RPMI7951 (cell line): ENCODE results near the genes CBL and RNF26.

DNA sequence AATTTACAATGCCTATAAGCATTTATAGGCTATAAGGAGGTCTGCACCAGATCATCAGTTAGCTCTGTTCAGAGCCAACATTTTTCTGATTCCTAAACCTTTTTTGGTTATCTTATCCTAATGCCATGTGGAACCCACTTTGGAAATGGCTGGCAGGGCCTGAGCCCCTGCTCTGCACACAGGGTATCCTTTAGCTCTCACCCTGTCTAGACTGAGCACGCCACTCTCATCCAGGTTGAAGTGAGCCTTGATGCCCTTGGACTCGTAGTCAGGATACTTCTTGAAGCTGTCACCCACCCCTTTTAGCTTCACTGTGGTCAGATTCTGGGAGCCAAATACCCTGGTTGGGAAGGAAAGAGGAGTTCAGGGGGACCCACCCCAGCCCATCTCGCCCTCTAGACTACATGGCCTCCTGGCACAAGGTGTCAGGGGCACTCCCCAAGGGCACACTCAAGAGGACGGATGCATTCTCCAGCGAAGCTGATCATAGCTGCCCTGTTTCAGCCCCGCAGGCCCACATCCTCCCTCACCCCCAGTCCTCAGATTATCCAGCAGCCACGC is 6.1 kb downstream of the HYOU1 start:
- RAMPAGE, long total RNA, result no peak

DNA sequence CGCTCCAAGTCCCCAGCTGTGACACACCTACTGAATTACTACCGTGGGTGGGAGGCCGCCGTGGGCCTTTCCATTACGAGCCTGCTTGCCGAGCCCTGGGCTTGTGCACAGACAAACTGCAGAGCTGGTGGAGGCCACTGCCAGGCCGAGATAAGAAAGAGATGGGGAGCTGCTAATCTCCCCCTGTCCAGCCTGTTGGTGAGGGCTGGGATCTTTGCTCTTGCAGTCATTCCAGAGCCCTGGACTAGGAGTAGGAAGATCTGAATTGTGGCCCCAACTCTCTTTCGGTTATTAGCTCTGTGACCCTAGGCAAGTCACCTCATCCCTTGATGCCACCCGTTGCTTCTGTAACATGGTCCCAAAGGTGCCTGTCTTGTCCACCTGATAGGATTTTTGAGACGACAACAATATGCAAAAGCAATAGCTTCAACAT is 920 bp downstream of the HMBS start:
- RAMPAGE, long total RNA, result no peak

DNA sequence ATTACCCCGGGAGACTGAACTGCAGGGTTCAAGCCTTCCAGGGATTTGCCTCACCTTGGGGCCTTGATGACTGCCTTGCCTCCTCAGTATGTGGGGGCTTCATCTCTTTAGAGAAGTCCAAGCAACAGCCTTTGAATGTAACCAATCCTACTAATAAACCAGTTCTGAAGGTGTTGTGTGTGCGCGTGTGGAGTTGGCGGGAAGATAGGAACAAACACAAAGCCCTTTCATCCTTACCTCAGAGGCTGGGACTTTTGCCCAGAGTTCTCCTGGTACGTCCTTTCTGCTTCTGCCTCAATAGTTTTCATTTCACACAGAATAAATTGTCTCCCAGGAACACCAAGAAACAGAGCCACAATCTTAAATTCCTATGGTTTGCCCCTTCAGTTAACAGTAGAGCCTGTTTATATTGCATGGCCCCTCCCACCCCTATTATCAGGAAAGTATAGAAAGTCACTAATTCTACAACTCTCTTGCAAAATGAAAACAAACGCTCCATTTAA is 1.8 kb downstream of the H2AX start:
- RAMPAGE, long total RNA, result no peak

DNA sequence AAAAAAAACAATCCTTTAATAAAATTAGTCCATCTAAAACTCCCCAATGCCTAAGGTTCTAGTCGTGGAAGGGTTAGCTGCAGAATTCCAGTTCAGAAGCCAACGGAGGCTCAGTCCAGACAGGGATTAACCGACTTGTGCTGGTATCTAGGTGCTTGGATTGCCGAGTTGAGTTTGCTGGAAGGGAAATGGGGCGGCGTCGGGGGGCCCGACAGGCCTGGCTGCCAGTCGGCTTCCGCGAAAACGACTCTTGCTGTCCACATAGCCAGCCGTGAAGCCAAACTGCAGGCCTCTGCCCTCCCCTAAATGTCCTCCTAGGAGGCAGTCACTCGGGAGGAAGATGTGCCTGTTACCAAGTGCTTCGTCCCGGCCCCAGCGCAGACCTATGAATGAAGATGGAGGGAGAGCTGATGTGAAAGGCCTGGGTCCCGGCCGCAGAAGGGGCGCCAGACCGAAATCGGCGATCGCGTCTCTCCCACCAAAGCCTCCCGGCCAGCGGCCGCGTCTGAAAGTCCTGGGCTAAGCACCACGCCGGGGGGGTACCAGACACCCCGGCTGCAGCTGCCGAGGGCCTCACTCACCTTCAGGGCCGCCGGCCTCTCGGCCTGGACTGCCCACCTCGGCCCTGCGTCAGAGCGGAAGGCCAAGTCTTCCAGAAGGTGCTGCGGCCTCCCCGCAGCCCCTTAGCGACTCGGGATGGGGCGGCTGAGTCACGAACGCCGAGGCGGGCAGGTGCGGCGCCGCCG is 1.2 kb downstream of the H2AX start:
- RAMPAGE, long total RNA, result no peak

DNA sequence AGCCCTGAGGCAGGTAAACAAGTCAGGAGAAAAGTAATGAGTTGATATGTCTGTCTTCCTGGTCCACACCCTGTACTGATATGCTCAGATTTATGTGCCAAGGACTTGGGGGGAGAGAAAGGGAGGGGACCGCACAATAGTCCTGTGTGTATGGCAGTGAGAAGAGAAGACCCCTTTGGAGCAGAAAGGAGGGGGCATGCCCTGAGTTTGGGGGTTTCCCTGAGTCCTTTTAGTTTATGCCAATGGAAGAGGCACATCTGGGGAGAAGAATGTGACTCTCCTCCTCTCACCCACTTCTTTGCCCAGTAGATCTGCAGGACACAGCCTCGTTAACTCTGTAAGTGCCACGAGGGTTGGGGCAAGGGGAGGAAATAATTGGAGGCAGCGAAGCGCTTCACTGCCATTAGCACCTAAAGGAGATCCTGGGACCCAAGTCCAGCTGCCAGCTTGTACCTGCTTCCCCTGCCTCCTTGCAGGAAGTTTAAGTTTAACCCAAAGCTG is 391 bp downstream of the NHERF4 start:
- RAMPAGE, long total RNA, result no peak

- RAMPAGE, long total RNA, result no peak
Measured at GRCh38 chr11:119205389-119206465, at the start of gene CBL. CBL (plus strand) TSS chr11:119206339.

DNA sequence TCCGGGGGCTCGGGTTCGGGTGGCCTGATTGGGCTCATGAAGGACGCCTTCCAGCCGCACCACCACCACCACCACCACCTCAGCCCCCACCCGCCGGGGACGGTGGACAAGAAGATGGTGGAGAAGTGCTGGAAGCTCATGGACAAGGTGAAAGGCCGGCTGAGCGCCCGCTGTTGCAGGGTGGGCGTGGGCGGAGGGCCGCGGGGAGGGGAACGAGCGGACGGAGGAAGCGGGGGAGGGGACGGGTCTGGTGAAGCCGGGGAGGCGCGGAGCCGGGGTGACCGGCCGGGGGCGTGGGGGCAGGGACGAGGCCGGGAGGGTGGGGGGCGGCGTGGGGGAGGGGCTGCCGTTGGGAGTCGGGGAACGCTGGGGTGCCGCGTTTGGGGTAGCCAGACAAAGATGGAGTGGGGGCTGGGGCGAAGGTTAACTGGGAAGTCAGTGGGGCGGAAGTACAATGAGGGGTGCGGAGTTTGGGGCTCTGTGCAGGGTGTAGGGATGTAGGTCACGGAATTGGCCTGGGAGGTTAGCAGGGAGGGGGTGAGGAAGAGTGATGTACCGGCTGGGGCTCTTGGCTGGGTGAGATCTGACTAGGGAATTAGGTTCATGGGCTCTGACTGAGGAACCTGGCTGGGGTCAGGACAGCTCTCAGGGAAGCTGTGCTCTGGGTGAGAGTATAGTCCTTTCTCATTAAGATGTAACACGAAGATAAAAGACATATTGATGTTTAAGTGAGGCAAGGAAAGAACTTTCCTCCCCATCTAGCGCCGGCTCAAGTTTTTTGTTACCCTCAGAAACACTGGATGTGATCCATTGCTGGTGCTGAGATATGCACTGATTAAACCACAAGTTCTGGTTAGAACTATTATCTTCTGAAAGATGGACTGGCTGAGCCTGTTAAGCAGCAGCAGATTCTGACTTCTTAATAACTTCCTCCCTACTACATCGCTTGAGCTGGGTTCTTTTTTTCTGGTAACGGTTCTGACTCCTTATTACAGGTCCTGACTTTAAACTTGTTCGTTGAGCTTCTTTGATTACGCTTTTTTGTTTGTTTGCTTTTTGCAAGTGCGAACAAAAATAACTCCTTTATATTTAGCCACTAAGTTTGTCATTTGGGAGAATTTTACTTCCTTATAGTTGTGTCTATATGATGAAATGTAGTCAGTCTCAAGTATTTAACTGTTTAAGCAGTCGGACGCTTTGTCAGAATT is 731 bp downstream of the CBL start:
- RAMPAGE, long total RNA, result no peak

DNA sequence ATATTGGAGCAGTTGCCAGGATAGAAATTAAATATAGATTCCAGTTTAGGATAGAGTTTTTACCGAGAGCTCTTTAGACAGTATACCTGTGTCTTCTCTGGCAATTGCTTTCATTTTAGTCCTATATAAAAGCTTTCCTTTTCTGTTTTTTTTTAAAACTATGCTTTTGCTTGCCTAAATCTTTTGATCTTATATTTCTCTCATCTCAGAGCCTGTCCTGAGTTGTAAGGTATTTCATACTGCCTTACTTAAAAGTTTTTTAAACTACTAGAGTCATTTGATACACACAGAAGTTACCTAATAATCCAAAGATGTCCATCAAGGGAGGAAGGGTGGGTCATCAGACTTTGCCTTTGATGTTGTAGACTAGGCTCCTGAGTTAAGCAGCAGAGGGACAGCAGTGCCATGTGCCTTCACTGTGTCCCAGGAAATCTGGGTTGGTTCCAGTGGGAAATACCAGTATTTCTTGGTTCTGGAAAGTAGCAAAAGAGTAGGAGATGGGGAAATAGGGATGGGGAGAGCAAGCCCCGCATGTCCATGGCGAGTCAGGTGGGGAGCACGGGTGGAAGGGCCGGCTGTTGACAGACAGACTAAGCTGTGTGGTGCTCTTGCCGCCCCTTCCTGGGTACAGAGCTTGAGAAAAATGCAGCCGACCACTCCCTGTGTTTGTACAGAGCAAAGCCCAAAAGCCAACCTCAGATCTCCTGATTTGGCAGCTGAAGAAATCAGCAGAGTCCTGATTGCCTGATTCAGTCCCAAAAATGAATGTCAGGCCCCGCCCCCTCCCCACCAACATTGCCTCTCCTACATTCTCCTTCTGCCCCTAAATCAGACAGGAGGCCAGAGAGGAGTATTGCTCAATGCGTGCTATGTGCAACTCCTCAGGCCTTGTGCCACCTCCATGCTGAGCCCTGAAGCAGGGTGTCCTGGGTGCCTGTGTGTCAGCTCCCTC is 11.0 kb downstream of the MCAM start:
- RAMPAGE, long total RNA, result no peak

GRCh38 chr11:119306566-119307298 is 10.2 kb downstream of the MCAM start:
- RAMPAGE, long total RNA, result no peak

DNA sequence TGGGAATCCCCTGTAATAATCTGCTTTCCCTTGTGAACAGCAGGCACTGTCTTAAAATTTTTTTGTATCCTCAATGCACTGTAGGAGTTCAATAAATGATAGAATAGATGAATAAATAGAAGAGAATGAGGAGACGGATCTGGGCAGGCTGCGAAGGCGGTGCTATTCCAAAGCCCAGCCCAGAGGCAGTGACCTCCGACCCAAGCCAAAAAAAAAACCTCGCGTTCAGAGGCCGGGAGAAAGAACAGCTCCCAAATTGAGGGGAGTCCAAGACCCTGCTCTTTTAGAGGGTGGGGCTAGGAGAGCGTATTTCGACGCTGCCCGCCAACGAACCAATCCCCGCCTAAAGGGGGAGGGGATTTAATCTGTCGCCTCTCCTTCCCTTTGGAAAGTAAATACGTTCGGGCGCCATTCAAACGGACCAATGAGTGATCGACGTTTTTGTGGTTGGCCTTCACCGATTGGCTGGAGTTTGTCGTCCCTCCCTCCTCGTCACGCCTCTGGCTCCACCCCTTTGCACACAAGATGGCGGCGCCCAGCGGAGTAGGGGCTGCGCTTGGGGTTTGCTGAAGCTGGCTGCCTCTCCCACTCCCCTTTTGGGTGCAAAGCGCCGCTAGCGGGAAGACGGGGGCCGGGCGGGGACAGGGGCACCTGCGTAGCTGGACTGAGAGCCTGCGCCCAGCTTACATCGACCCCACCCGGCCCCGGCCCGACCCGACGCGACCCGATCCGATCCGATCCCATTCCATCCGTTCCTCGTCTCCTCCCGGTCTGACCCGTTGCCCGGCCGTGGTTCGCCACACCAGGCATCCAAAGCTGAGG is at the start of gene RNF26:
TSS of gene RNF26 (plus strand) at position 519 of the 822 bp plus-strand sequence.
- RAMPAGE, long total RNA, result no peak

DNA sequence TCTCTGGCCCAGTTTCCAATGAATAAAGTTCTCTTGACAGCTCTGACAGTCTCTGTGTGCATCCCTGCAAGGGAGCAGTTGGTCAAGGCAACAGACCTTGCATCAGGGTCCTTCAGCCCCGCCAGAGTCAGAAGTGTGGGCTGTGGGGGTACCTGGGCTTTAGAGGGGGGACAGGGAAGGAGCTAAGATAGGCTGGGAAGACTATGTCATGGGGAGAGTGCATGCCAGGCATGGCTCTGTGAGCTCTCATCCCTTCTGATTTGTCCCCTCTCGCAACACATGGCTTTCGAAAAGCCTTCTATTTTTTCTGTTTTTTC is 2.9 kb downstream of the RNF26 start:
- RAMPAGE, long total RNA, result no peak

DNA sequence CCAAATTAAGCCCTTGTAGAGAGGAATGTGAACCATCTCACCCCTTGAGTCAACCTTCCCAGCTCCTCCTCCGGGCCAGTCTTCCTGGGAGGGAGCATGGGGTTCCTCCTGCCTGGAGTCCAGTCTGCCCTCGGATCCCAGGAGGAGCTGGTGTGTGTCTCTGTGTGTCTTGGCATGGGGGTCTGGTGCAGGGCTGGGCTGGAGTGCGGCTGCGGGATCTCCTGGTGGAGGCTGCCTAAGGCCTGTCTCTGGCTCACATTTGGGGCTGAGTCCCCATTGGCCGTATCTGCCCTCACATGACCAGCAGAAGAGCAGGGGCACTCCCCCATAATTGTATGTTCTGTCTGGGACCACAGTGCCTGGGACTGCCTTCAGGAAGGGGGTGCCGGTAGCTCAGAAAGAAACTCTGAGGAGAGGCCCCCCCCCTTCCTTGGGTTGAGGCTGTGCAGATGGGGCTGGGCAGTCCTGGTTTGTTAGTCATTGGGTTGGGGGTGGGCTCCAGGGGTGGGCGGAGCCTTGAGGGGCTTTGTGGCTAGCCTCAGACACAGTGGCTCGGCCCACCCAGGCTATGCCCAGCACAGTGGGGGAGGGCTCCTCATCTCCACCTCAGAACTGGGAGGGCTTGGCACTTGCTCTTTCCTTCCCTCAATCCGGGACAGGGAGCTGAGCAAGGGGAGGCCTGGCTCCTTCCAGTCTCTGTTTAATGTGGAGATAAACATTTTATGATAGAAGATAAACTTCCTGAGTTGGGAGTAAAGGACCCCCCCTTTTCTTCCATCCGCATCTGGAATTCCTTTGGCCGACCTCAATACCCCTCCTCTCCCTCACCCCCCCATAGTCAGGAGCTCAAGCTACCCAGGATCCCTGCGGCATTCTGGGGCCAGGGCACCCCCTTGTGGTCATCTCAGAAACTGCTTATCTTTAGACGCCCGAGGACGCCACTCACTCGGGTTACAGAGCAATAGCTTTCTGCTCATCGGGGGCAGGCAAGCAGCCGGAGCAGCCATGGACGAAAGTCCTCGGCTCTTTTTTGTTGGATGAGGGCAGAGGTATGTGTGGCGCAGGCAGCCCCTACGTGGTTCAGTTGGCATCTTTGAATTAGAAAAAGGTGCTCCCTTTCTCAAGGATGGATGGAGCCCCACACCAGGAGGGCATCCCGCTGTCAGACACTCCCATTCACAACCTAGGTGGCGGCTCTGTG is 2.7 kb downstream of the C1QTNF5 start:
- RAMPAGE, long total RNA, result no peak

DNA sequence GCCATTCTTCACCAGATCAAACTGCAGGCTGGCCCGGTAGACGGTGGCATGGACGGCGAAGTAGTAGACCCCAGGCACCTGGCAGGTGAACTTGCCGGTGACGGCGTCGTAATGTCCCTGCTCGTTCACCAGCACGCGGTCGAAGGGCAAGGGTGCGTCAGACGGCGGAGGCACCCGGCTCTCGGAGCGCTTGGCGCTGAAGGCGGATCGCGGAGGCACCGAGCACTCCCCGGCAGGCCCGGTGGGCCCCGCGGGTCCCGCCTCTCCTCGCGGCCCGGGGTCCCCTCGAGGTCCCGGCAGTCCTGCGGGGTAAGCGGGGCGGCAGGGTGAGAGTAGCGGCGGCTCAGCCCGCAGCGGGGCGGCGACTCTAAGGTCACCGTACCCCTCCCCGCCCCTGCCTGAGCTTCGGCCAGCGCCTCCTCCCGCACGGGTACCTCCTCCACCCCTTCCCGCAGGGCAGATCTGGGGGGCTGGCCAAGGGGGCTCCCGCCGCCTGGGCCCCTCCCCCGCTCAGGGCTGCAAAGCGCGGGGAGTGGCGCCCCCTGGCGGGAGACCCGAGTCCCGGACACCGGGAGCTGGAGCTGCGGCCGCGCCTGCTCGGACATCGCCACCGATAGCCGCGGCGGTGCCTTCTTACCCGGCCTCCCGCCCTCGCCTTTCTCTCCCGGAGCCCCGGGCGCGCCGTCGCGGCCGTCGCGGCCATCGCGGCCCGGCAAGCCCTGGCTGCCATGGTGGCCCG is 967 bp downstream of the C1QTNF5 start:
- RAMPAGE, long total RNA, result no peak

GRCh38 chr11:119361950-119362341 is 15.4 kb upstream of the MFRP start:
- RAMPAGE, long total RNA, result no peak

- RAMPAGE, long total RNA, result no peak
Measured at GRCh38 chr11:119371721-119372355, 9.7 kb downstream of the USP2 start.

DNA sequence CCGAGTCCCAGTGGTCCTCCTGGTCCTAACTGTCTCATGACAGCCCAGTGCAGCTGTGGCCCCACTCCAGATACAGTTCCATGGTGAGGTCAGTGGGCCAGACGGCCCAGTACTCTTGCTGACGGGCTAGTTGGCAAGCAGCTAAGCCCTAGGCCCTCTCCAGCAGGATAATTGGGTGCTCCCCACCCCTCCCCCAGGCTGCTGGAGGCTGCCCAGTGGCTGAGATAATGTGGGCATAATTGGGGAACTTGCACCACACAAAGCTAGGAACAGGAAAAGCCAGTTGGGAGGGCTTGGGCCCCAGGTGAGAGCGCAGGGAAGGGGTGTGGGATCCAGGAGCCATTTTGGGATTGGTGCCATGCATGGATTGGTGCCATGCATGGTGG is 48.0 kb downstream of the NECTIN1 start:
- RAMPAGE, long total RNA, result no peak

GRCh38 chr11:119701660-119702236 is 27.3 kb downstream of the NECTIN1 start:
- RAMPAGE, long total RNA, result no peak

DNA sequence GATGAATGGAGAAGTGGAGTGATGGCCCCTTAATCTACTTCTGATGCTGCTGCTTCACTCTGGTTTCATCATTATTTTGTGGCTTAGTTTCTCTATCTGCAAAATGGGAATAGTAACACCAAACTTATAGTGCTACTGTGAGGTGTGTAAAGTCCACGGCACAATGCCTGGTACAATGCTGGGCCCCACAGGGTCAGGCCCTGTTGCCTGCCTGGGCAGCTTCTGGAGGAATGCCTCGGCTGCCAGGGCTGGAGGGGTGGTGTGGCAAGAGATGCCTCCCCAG is 10.8 kb upstream of the NECTIN1 start:
- RAMPAGE, long total RNA, result no peak

GRCh38 chr11:119906885-119907820 is 178.2 kb upstream of the NECTIN1 start:
- RAMPAGE, long total RNA, result no peak

DNA sequence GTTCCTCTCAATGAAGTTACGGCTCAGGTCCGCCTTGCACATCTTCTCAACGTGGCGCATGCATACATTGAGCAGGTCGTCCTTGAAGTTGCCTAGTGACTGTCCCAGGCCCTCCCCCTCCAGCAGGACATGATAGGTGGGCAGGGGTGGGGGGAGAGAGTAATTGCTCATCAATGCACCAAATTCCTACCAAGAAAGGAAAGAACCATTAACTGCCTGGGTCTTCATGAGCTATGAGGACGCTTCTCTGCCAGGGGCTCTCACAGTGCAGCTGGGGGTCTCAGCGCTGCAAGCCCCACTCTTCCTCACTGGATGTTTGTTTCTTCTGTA is 12.2 kb downstream of the TRIM29 start:
- RAMPAGE, long total RNA, result no peak